ENCODE results near the gene SLC5A10.

- PRO-cap: no peak
Measured at GRCh38 chr17:17692818-17693036, 11.5 kb downstream of the RAI1 start.

DNA sequence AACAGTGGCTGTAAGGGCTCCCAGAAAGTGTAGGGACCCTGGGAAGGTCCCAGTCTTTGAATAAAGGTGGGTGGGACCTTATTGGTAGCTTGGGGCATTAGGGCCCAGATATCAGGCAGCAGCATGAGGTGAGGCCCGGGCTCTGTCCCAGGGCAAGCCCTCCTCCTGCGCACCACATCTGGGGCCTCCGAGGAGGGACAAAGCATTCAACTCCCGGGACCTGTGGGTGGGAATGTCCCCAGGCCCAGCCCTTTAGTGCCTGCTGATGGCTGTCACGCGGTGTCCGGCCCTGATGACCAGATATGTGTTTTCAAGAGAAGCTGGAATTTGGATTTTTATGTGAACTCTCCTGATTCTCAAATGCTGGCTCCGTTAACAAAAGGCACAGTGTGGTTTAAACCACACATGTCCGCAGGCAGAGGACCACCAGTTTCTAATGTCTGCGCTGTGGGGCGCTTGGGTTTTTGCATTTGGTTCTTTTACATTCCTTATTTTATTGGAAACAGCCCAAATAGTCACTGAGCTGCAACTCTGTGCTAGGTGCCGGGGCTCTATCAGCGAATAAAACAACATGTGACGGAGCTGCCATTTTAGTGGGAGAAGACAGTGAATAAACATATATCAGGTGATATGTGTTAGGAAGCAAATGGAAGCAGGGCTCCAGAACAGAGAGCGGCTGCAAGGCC lies 30.5 kb downstream of the RAI1 start:
- PRO-cap: no peak

DNA sequence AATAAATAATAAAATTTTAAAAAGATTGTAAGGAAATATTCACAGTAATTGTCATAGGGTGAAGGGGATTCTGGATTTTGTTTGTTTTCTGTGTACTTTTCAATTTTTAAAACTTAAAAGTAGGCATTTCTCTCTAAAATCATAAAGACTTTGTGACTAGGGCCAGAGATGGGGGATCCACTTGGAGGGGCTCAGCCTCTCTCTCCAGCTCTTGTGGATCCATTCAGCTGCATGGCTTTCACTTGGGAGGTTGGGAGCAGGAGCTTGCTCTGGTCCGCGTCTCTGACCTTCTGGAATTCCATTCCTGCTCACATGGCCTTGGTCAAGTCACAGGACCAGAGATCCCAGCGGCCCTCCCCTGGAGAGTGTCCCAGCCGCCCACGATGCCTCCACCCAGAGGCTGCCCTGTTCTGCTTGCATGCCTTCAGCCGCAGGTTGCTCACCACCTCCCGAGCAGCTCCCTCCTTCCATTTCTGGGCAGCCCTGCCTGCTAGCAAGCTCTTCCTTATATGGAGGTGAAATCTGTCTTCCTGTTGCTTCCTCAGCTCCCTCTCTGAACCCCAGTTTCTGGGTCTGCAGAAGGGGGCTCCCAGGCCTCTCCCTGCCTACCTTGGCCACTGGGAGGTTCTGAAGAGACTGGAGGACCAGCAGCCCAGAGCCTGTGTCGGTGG lies 32.5 kb downstream of the RAI1 start:
- PRO-cap: no peak

DNA sequence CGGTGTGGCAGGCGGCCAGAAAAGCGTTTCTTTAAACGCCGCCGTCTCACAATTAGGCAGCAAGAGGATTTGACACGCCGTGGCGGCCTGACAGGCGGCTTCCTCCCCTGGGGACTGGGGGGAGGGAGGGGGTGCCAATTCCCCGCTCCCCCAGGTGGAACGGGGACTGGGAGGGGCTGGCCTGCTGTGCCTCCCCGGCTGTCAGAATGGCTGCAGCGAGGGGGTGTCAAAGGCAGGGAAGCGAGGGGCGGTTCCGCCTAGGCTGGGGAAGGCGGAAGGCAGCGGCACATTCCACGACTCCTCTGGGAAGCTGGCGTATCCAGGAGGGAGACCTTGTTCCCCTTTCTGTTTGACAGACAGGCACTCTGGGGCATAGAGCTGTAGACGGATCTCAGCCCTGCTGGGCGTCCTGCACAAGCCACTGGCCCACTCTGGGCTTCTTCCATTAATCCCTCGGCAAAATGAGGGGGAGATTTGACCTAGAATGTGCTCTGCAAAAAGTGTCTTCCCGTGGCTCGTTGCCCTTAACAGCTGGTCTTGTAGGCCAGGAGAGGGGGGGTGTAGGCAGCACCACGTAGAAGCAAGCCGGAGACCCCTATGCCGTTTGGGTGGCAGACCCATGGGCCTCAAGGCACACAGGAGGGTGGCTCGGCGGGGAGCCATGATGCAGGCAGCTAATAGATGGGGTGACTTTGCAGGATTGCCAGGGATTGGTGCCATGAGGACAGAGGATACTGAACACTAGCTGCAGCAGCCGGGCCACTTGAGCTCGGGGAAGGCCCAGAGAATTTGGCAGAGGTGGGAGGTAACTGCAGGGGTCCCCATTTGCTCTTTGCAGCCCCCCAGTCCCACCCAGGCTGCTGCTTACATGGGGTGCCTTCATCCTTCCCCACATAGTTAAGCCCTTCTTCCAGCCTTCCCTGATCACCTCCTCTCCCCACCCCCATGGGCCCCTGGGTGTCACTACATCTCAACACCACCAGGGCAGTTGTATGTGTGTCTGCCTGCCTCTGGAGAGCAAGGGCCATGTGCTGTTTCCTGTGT lies 52.4 kb downstream of the SREBF1 start:
- PRO-cap: no peak

GRCh38 chr17:17790622-17791010 lies 46.2 kb downstream of the SREBF1 start:
- PRO-cap: no peak

GRCh38 chr17:17811219-17811832 lies 25.5 kb downstream of the SREBF1 start:
- PRO-cap: no peak

DNA sequence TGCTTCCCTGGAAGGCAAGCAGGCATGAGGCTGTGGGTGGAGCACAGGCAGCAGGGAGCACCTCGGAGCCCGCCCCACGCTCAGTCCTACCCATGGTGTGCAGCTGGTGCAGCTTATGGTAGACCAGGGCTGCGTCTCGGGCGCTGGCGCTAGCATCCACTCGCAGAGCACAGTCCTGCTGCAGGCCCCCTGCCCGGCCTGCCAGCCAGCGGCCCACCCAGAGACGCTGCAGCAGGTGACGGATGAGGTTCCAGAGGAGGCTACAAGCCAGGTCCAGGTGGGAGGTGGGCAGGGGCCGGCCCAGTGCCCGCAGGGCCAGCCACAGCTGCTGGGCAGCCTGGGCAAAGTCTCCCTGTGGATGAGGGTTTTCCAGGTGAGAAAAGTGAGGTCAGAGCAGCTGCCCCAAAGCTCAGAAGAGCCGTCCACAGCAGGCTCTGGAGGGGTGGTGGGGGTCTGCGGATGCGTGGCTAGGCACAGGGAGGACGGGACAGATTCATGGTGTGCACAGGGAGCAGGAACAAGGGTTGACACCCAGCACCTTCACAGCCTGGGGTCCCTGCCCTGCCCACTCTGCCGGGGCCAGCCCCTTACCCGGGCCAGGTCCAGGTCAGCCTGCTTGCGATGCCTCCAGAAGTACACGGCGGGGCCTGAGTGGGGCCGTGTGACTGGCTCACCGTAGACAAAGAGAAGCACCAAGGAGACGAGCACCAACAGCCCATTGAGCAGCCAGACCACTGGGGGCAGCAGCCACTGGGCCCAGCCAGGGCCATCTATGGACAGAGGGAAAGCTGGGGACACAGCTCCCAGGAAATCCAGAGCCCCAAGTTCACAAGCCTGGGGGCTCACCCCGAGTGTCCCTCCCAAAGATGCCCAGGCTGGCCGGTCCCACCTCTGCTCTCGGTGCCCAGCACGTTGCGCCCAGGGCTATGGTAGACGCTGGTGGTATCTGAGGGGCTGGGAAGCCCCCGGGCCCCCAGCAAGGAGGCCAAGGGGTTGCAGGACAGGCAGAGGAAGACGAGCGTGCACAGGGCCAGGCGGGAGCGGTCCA lies 20.1 kb downstream of the SREBF1 start:
- PRO-cap: no peak

- PRO-cap: bidirectional peak, plus-strand start at chr17:17850272, minus-strand start at chr17:17850221
Measured at GRCh38 chr17:17849545-17850690, 13.1 kb upstream of the SREBF1 start.

DNA sequence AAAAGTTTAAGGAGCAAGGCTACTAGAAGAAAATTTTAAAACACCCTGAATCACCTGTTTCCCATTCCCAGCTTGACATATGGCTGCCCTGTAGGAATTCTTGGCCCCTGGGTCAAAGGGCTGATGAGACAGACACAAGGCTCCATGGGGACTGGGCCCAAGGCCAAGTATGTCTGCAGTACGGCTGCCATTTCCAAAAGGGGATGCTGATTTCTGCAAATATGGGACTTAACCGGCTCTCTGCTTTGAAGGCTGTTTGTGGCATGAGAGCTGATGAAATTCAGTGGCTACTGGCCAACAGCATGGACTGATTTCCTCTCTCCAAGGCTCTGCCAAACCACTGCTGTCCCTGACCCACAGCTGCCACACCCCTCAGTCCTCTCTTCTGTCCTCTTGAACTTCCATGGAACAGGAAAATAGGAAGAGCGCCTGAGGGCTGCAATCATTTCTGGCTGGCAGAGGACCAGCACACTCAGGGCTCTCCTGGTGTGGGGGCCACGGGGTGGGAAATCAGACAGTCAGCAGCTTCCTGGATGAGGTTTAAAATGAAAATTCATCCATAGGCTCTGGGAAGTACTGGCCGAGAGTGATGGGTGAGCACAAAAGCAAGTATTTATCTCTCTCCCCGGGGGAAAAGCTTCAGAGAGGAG lies 63.9 kb upstream of the SREBF1 start:
- PRO-cap: no peak

- PRO-cap: no peak
Measured at GRCh38 chr17:17959115-17960313, 12.7 kb downstream of the TOM1L2 start.

DNA sequence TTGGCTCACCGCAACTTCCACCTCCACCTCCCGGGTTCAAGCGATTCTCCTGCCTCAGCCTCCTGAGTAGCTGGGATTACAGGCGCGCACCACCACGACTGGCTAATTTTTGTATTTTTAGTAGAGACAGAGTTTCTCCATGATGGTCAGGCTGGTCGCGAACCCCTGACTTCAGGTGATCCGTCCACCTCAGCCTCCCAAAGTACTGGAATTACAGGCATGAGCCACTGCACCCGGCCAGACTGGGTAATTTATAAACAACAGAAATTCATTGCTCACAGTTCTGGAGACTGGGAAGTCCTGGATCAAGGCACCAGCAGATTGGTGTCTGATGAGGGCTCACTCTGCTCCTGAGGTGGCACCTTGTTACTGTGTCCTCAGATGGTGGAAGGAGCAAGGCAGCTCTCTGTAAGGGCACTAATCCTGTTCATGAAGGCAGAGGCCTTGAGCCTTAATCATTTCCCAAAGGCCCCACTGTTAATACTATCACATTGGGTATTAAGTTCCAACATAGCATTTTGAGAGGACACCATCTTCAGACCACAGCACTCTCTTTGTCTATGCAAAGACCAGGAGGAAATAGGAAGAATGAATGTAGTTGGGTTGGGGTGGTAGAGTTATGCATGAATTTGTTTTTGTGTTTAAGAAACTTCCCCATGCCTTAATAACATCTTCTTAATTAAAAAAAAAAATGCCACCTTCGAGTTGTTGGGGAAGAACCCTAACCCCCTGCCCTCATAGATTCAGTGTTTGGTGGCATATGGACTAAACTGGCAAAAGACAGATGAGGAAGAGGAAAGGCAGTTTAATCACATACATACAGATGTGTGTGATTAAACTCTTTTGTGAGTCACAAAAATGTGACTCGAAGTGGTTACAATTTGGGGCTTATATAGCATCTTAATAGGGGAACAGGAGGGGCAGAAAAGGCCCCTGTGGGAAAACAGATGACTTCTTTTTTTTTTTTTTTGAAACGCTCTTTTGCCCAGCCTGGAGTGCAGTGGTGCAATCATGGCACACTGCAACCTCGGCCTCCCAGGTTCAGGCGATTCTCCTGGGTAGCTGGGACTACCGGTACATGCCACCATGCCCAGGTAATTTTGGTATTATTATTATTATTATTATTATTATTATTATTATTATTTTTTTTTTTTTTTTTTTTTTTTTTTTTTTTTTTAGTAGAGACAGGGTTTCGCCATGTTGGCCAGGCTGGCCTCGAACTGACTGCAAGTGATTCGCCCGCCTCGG lies 35.1 kb upstream of the SLC5A10 start:
- PRO-cap: no peak

DNA sequence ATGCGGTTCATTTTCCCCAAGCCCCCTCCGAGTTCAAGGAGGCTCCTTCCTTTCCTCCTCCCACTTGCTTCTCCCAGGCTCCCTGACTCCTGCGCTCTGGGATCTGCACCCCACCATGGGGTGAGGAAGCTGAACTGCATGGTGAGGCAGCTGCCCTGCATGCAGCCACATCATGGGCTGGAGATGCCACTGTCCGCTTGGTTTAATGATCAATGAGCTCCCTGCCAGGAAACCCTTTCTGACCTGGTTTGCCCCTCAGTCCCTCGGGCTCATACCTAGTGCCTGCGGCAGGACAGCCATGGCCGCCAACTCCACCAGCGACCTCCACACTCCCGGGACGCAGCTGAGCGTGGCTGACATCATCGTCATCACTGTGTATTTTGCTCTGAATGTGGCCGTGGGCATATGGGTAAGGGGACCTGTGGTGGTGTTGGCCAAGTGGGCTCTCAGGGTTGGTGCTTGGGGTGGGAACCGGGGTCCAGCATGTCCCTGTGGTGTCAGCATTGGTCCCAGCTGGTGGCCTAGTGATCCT lies at the start of gene SLC5A10:
SLC5A10 (plus strand) TSS at position 258 of the 532 bp plus-strand sequence.
- PRO-cap: no peak

- PRO-cap: no peak
Measured at GRCh38 chr17:19001763-19002690, 2.5 kb downstream of the FAM83G start.

GRCh38 chr17:19248079-19248478 lies 10.9 kb downstream of the EPN2 start:
- PRO-cap: no peak

DNA sequence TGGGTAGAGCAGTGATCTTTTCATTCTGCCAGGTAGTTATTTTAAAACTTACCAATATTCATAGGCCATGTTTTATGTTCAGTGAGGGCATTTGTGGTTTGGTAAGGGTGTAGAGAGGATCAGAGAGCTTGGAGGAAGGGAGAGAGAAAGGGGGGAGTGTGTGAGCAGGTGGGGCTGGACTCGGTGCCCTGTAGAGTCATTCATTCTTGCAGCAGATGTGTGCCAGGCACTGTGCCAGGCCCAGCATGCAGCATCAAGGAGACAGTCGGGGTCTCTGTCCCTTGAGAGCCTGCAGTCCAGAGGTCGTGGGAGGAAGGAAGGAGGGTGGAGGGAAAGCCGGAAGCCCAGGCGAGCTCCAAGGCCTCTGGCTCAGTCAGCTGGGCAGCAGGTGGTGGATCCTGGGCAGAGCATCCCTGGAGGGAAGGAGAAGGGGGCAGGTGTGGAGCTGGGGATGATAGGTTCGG lies 27.4 kb downstream of the EPN2 start:
- PRO-cap: no peak

- PRO-cap: no peak
Measured at GRCh38 chr17:19282962-19283719, 46.0 kb downstream of the EPN2 start.

DNA sequence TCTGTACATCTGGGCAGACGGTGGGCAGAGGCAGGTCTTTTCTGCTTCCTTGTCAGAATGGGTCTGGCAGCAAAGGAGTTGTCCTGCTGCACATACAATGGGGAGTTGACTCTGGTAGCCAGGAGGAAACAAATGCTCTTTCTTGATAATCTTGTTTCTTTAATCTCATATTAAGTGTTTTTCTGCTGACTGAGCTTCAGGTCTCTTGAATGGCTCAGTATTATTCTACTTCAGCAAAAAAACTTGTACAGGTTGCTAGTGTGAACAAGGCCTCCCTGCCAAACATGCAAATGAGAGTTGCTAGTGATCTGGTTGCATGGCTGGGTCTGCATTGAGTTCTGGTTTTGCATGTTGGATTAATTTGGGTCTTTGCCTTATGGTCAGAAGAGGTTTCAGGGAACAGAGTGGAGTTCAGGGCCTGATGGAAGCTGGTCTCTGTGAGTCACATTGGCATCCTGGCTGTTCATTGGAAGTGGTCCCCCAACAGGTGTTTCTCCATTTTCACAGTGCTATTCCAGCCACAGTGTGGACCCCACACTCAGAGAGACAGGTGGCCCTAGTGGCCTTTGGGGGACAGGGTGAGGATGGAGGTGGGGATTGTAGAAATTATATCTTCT lies 46.9 kb downstream of the EPN2 start:
- PRO-cap: no peak

DNA sequence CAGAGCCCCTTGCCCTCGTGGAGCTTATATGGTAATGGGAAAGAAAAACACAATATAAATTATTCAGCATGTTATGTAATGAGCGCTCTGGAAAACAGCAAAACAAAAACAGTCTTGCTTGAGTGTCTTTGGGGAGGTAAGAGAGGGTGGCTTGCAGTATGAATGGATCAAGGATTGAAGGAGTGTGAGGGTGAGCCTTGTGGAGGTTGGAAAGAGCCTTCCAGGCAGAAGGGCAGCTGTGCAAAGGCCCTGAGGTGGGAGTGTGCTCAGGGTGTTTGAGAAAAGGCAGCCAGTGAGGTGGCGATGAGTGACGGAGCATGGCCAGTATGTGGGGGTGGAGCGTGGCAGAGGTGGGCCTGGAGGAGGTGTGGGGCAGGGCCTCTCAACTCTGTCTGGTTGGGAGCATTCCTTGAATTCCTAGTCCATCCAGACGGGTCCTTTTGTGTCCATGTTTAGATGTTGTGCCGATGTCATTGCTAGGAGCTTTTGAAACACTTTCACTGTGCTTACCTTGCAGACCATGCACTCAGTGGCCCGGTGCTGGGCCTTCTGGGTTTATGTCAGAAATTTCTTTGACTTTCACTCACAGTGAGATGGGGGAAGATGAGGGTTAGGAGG lies 51.3 kb downstream of the EPN2 start:
- PRO-cap: no peak

GRCh38 chr17:19301526-19302259 lies 60.8 kb downstream of the B9D1 start:
- PRO-cap: no peak

GRCh38 chr17:19369102-19369612 lies 6.6 kb upstream of the B9D1 start:
- PRO-cap: no peak

Measured in REH cell (cell line).